Kidney (tissue), 2 donors: ENCODE results near the gene FGD3.

GRCh38 chr9:91060364-91060843, 258.8 kb downstream of the SYK start:
- PRO-cap, result no peak
- RRBS, result no CpG with 5 or more reads among the region's 3 CpGs

DNA sequence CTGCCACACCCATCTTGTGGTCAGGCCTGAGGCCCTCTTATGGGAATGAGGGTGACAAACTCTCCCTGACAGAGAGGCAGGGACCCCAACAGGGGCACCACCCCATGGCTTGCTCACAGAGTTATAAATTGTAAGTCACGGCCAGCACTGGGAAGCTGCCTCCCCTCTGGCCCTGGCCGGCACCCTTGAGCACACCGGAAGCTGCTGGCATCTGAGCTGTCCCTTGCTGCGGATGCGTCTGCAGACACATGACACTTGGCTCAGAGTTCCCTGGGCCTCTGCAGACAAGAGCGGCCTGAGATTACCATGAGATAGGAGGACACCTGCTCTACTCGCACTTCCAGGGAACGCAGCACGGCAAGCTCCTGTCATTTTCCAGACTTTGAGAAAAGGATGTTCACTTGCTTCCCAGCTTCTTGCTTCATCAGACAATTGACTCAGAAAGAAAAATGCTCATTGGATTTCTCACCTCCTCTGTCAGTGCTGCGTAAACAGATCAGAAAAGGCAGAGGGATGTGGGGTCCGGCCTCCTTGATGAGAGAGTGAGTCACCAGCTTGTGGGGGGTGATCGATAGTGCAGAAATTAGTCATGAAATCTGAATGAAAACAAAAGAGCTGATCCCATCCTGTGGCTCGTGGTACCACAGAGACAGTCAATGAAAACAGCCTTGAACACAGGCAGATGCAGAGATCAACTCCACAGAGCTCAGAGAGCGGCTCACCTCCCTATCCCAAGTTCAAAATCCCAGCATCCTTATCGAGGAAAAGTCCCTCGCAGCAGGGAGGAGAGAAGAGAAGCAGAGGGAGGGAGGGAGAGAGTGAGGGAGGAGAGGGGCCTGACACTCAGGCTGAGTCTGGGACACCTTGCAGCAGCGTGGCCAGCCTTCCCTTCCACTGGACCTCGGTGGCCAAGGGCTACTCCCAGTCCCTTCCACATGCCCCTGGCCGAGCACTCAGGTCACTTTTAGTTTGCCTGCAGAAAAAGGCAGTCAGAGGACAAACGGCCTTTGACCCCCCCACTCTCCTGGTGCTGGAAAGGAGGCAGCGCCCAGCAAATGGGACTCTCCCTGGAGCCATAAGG, 270.0 kb downstream of the SYK start:
- PRO-cap, result no peak
- RRBS, result no CpG with 5 or more reads among the region's 21 CpGs

- PRO-cap, result no peak
- RRBS, result no CpG with 5 or more reads among the region's 3 CpGs
Measured at GRCh38 chr9:91428798-91429250, 5.2 kb upstream of the NFIL3 start.

- PRO-cap, result no peak
- RRBS, result 72% methylated on average over 3 of the region's 14 CpGs
Measured at GRCh38 chr9:91839499-91840216, 110.4 kb downstream of the ROR2 start.

- PRO-cap, result bidirectional peak, plus-strand start at chr9:91948985, minus-strand start at chr9:91948992
- RRBS, result 2% methylated on average over 26 of the region's 67 CpGs
Measured at GRCh38 chr9:91948083-91949293, 1.5 kb downstream of the ROR2 start.

- PRO-cap, result unidirectional peak, minus-strand start at chr9:92147268; unidirectional peak, minus-strand start at chr9:92147372
- RRBS, result no CpG with 5 or more reads among the region's 22 CpGs
Measured at GRCh38 chr9:92146959-92147869, 32.0 kb upstream of the SPTLC1 start.

GRCh38 chr9:92292893-92293114, 693 bp downstream of the IARS1 start:
- PRO-cap, result no peak

GRCh38 chr9:92294982-92295614, 1.6 kb upstream of the IARS1 start:
- PRO-cap, result no peak
- RRBS, result no CpG with 5 or more reads among the region's 8 CpGs

DNA sequence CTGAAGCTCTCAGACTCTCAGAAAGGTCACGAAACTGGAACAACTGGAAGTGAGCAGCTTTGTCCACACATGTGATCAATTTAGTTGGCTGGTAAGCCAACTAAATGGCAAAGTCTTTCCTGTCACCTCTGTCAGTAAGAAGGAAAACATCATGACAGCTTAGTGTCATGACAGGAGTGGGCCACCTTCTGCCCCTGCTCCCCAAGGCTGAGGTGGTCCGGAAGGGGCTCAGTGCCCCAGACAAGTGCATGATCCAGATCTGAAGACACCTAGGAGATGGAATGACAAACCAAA, 4.0 kb downstream of the IPPK start:
- PRO-cap, result no peak
- RRBS, result no CpG with 5 or more reads among the region's 2 CpGs

- PRO-cap, result bidirectional peak, plus-strand start at chr9:92765163, minus-strand start at chr9:92764876; unidirectional peak, minus-strand start at chr9:92765446
- RRBS, result 1% methylated on average over 20 of the region's 66 CpGs
Measured at GRCh38 chr9:92764956-92765621, 456 bp upstream of the BICD2 start.

DNA sequence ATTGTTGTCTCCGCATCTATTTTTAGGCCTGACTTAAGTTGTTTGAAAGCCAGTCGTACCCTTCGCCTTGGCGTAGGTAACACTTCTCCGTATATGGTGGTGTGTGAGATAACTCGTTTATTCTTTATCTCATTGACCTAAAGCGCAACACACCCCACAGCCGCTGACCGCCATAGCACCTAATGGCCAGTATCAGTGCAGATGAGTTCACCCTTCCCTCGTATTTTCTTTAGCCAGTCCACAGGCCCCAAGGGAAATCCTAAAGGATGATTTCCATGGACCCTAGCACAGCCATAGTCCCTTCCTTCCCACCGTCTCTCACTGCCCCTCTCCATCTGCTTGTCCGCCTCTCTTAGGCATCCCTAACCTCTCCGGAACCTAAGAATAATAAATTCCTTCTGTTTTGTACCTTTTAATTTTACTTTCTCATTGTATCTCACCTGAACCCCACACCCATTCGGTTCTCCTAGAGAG, 1.0 kb upstream of the BICD2 start:
- PRO-cap, result no peak
- RRBS, result no CpG with 5 or more reads among the region's 14 CpGs

DNA sequence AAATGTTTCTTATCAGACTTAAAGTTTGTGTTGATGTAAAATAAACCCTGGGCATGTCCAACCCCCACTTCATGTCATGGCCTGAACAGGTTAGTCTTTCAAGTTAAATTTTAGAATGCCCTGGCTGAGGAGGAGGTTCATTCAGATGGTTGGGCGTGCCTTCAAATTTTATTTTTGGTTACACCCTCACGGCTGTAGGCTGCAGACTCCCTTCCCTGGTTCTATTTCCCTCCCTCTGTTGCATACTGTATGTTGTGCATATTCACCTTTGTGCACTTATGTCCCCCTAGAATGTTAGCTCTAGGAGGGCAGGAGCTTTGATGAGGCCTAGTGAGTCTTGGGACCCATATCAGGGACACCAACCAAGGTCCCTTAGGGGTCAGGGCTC, 5.4 kb upstream of the BICD2 start:
- PRO-cap, result no peak
- RRBS, result no CpG with 5 or more reads among the region's 2 CpGs

- PRO-cap, result no peak
- RRBS, result 4% methylated on average over 18 of the region's 30 CpGs
Measured at GRCh38 chr9:92947076-92947742, at the start of gene FGD3. TSS of gene FGD3 (plus strand) at chr9:92947523.

DNA sequence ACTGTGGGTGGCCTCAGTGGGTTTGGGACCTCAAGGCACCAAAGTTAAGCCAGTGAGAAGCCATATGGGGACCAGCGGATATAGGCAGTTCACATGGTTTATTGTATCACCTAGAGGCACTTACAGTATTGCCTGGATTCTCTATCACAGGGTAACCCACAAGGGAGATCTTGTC, 21.5 kb downstream of the FGD3 start:
- PRO-cap, result no peak
- RRBS, result no CpG with 5 or more reads among the region's 1 CpG

- PRO-cap, result no peak
- RRBS, result no CpG with 5 or more reads among the region's 16 CpGs
Measured at GRCh38 chr9:93064267-93065142, 6.0 kb downstream of the SUSD3 start.

DNA sequence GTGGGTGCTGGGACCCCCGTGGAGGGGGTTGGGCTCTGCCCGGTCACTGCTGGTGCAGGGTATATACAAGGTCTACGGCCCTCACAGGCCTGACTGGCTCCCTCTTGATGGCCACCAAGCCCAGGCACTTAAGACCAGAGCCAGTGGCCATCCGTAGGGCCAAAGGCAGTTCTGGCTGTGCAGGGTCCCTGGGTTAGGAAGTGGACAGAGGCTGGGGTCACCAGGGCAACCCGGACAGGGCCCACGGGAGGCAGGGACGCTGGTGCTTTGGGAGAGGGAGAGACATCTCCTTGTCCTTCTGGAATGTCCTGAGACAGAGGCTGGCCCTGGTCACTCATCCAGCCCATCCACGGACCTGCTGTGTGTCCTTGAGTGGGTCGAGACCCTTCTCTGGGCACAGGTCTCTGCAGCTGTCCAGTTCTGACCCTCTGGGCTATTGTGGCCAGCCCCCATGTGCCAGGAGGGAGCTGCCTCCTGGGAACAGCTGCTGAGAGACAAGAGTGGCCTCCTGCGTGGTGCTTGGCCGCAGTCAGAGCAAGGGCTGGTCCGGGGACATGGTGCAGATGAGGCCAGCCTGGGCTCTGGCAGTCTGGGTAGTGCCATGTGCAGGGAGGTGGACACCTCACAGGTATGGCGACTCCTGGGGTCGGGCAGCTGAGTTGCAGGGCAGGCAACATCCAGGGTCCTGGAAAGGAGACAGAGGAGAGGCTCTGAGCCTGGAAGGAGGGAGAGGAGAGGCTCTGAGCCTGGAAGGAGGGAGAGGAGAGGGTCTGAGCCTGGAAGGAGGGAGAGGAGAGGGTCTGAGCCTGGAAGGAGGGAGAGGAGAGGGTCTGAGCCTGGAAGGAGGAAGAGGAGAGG, 12.3 kb downstream of the NINJ1 start:
- PRO-cap, result no peak
- RRBS, result 73% methylated on average over 5 of the region's 14 CpGs

- PRO-cap, result no peak
- RRBS, result 23% methylated on average over 3 of the region's 20 CpGs
Measured at GRCh38 chr9:93126797-93127415, 7.1 kb downstream of the NINJ1 start.

DNA sequence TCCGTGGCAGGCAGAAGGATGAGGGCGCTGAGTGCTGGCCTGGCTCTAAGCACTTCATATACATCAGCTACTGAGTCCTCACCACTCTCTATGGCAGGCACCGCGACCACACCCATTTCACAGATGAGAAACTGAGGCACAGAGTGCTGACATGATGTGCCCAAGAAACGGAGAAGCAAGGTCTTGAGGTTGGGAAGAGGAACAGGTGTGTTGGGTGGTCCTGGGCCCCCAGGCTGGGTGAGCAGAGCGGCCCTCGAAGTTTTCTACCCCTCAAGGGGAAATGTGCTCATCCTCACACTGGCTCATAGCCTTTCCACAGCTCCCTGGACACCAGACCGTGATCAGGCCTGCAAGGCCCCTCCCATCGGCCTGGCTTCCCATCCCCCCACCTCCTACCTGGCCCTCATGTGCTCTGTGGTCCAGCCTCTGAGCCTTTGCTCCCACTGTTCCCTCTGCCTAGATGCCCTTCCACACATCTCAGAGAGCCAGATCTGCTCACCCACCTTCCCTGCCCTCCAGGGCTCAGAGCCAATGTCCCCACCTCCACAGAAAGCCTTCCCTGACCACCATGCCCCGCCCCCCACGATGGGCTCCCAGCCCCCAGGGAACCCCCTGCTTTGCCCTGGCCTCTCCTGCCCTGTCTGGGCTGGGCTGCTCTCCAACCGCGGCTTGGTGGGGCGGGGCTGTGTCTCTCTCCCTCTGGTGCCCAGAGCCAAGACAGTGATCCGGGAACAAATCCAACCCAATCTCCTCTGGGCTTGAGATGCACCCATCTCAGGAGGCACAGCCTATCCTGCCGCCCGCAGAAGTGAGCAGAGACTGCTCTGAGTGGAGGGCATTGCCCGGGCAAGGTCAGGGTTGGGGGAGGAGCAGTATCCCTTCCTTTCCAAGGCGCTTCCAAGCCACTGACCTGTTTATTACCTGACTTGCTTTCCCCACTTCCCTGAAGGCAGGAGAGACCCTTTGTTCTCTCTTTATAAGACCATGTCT, 1.8 kb downstream of the NINJ1 start:
- PRO-cap, result no peak
- RRBS, result 11% methylated on average over 2 of the region's 19 CpGs

DNA sequence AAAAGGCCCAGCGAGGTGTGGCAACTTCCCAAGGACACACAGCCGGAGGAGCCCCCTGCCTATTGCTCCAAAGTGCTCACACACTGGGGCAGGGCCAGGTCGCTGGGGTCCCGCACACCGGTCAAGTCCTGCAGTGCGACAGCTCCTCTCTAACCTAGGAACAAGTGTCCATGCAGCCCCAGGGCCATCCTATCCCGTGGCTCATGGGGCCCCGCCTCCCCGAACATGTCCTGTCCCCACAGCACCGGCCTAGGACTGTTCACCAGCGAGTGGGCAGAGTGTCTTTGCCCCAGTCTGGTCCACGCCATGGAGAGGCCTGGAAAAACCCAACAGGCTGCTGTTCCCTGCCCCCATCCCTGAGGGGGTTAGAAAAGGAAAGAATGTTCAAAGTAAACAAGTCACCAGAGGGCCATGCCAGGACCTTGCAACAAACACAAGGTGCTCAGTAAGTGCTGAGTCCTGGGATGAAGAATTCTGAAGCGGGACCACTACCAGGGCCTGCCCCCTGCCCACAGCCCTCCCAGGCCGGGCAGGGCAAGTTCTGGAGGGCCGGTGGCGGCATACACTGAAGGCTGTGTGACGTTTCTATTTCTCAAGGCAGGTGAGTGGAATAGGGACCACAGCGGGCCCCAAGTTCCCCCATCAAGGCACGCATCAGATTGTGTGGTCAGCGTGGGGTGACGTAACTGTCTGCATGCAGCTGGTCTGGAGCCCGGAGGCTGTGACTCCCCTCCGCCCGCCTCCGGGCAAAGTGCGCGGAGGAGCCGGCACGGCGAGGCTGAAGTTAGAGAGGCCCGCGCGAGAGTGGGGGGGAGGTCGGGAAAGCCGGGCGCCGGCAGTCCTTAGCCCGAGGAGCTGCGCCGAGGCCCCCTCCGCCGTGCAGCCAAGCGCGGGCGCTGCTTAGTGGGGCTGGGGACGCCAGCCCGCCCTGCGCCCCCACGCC, 787 bp downstream of the NINJ1 start:
- PRO-cap, result bidirectional peak, plus-strand start at position 749 of the sequence, minus-strand start at position 647 of the sequence
- RRBS, result 8% methylated on average over 22 of the region's 49 CpGs

GRCh38 chr9:93187551-93187873, 3.6 kb downstream of the WNK2 start:
- PRO-cap, result no peak
- RRBS, result no CpG with 5 or more reads among the region's 3 CpGs